Epidermal melanocyte (primary cell): Measurements from ENCODE around the genes C3orf80 and PPM1L.

DNA sequence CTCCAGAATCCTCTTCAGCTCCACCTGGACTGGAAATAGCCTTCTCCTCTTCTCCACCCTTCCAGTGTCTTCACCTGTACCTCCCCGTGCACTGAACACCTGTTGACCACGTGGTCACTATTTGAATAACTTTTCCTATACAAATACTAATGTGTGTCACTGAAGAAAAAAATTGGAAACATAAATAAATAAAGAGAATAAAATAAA is 52.9 kb downstream of the CCNL1 start:
- RRBS = no CpG with 5 or more reads among the region's 2 CpGs

DNA sequence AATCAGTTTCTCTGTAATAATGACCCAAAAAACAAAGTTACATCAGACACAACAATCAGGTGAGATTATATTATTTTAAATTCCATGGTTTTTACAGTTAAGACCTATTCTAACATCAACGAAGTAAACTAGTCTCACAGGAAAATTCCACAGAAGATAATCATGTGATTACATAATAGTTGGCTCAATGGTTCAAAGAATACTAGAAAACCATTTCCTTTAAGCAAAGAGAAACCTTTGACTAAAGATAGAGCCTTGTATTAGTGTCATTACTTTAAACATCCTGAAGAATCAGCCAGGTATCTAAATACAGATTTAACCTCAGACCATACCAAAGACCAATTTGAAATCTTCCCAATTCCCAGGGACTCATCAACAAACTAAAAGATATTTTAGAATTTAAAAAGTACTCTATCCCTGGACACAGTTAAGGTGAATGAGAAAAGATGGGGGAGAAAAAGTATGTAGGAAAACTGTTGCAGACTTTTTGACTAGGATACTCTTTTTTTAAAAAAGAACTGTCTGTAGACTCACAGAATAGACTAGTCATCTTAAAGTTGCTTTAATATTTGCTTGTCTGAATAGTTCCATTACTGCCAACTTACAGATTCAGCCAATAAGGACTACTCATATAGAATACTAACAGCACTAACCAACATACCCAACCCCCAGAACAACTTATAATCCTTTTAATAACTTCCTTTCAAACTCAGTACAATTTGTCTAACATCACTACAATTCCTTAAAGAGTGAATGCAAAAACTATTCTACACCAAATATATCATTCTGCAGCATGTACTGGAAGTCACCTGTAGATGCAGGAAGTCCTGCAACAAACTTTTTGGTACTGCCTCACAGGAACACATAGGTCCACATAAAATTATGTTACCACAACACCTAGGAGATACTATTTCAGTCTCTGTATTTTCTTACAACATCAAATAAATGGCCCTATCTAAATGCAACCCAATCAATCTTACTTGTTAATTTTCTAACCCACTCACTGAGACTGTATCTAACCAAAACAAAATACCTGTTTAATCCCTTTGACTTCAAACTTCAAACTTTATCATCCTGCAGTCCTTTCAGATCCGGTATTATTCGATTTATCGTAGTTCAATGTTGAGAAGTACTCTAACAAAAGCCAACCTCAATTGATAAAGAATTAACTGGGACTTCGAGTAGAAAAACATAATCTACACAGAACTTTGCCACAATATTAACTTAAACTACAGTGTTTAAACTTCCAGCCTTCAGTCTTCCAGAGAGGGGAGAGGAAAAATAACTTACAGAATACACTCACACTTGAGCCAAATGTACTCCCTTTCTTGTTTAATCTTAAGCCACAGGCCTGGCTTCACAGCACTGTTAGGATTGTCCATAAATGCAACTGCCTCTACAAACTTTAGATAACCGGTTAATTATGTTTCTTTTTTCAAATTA is 2.2 kb downstream of the CCNL1 start:
- RRBS = no CpG with 5 or more reads among the region's 6 CpGs

GRCh38 chr3:157248436-157249091 is 88.6 kb upstream of the CCNL1 start:
- RRBS = no CpG with 5 or more reads among the region's 5 CpGs

GRCh38 chr3:157532318-157533005 is 29.2 kb upstream of the VEPH1 start:
- RRBS = no CpG with 5 or more reads among the region's 6 CpGs

DNA sequence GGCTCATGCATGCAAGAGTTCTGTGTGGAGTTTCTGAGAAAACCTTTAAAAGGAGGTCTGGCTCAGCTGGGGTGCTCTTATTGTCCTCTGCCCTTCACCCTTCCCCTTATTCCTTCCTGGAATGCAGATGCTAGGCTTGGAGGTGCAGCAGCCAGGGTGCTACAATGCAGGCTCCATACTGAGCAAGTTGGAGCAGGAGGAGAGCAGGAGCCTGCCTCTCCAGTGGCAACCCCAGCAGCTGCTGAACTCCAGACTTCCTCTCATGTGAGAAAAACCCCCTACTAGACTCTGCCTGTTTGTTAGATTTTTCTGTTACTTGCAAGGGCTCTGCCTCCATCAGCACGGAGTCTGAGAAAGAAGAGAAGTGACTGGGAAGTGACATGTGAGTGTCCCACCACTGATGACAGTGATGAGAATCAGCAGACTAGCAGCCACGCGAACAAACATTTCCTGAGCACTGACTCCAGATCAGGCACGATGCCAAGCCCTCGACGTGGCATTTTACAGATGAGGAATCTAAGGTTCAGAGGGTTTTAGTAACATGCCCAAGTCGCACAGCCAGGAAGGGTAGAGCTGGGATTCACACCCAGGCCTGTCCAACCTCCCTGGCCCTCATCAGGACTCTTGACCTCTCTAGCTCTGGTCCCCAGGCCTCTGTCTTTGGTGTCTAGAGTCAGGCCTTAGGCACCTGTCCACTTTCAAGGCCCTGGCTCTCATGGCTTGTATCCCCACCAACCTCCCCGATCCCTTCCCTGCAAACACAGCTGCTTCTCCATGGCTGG is 16.2 kb upstream of the RARRES1 start:
- RRBS = no CpG with 5 or more reads among the region's 8 CpGs

DNA sequence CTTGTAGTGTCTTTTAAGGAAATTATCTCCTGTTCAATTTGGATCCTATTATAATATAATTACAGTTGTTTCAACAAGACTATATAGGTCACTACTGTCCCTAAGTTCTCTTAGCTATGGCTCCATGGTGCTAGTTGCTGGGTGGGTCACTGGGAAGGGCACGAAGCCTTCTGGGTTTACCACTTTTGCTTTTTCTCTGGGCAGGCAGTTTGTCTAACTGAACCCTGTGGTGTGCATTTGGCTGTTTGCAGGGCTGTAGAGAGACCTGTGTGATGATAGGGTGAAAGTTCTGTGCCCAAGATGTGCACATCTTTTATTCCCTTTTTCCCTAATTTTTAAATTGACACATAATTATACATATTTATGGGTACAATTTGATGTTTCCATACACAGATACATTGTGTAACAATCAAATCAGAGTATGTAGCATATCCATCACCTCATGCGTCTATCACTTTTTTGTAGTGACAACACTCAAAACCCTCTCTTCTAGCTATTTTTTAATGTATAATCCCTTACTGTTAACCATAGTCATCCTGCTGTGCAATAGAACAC is 16.1 kb downstream of the MFSD1 start:
- RRBS = no CpG with 5 or more reads among the region's 2 CpGs

GRCh38 chr3:159872391-159872885 is 352.8 kb upstream of the C3orf80 start:
- RRBS = no CpG with 5 or more reads among the region's 2 CpGs

DNA sequence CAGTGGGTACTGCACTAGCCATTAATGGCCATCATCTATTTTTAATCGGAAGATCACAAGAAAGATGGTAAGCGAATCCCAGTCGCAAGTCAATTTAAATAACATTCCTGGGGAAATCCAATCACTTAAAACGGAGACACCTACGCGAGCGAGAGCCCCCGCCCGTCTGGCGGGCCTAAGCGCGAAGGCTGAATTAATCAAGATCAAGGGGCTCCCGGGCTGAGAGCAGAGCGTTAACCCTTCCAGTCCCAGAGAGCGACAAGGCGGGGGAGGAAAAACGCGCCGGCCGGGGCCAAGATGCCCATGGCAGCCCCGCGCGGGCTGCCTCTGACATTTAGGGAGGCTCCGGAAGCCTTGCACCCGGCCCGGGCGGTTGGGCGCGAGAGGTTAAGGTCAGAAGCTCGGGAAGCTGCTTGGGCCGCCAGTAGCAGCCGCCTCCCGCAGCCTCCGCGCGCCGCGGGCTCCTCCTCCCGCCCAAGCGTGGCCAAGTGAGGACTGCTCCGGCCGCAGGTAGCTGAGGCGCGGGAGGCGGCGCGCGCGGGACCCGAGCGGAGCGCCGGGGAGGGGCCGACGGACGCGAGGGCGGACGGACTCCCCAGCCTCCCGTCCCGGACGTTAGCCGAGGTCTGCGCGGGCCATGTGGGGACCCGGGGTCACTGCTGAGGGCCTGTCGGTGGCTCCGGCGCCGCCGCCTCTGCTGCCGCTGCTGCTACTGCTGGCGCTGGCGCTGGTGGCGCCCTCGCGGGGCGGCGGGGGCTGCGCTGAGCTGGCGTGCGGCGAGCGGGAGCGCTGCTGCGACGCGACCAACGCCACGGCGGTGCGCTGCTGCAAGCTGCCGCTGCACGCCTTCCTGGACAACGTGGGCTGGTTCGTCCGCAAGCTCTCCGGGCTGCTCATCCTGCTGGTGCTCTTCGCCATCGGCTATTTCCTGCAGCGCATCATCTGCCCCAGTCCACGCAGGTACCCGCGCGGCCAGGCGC is at the start of gene C3orf80:
Gene C3orf80 (plus strand): TSS at position 424 of the 980 bp plus-strand sequence.
- RRBS = 2% methylated on average over 48 of the region's 106 CpGs

GRCh38 chr3:160400774-160401194 is 1.3 kb downstream of the SMC4 start:
- RRBS = 2% methylated on average over 20 of the region's 46 CpGs

GRCh38 chr3:160408124-160408962 is 8.9 kb downstream of the SMC4 start:
- RRBS = no CpG with 5 or more reads among the region's 1 CpG

- RRBS = no CpG with 5 or more reads among the region's 3 CpGs
Observed at GRCh38 chr3:160449165-160449408, 499 bp downstream of the TRIM59 start.

- RRBS = no CpG with 5 or more reads among the region's 1 CpG
Observed at GRCh38 chr3:160491298-160492049, 41.9 kb upstream of the TRIM59 start.

DNA sequence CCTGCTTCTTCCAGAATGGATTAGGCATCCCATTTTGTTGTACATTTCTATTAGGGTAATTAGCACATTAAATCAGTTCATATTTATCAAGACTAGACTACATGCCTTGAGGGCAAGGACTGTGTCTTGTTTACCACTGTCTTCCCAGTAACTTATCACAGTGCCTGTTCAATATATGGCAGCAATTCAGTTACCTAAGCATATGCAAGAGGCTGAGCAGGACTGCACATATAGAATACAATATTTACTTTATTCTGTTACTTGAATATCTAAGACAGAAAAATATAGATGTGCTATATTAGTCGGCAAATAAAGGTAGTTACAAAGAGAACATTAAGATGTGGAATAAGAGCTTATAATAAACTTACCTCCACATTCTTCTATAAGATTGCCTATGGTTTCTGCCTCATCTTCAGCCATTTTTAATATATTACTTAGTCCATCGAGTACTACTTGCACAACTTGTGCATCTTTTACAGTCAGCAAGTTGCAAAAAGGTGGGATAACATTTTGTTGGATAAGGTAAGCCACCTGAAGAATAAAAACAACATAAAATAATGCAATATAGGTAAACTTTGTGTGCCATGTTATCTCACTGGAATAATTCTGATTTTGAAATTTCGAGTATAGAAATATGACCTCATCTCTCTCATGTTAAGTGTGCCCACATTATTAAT is 57.5 kb downstream of the KPNA4 start:
- RRBS = no CpG with 5 or more reads among the region's 3 CpGs

GRCh38 chr3:160618393-160618833 is 53.0 kb upstream of the KPNA4 start:
- RRBS = no CpG with 5 or more reads among the region's 4 CpGs

DNA sequence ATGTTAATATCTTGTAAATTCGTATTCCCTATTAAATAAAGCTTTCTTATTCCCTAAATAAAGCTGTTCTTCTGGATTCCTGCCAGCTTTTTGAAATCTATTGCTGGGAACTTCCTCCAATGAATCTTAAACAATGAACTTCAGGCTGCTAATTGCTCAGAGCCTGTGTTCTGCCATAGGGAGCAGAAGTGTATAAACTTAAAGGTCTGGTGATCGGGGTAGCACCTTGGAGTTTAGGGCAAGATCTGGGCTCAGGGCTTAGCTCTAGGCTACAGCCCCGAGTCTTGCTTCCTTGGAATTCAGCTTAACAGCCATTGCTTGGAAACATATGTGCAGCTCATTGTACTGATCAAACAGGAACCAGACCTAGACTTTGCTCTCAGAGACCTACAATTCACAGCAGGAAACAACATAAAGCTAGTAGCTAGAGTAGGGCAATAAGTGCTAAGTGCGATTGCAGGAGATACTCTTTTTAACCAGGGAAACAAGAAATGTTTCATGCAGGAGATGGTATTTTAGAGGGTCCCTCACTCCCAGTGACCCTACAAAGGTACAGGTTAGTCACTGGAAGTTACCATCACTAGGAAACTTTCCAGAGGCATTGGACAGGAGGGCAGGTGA is 1.5 kb downstream of the ARL14 start:
- RRBS = no CpG with 5 or more reads among the region's 4 CpGs

- RRBS = 2% methylated on average over 28 of the region's 85 CpGs
Observed at GRCh38 chr3:160755742-160756614, at the start of gene PPM1L. TSS of gene PPM1L (plus strand) at chr3:160756231.

- RRBS = no CpG with 5 or more reads among the region's 3 CpGs
Observed at GRCh38 chr3:160796771-160797694, 41.0 kb downstream of the PPM1L start.

- RRBS = no CpG with 5 or more reads among the region's 3 CpGs
Observed at GRCh38 chr3:160837515-160838026, 81.5 kb downstream of the PPM1L start.

- RRBS = no CpG with 5 or more reads among the region's 2 CpGs
Observed at GRCh38 chr3:160953946-160954160, 151.3 kb downstream of the B3GALNT1 start.

DNA sequence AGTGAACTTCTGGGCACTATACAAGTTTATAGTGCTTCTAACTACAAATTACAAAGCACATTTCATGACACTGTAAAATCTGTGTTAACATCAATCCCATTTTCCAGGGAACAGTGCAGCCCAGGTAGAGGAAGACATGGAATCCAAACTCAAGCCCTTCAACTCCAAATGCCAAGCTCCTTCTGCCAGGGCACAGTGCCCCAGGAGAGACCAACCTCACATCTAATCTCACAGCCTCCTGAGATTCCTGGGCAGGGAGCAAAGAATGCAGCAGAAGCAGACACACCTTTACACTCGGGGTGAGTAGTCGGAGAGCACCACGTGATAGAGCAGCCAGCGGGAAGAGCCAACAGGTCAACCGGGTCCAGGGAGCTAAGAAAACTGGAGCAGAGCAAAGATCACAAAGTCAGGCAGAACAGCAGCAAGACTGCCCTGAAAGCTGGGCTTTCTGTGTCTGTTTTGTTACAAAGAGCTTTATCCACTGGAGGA is 4.3 kb downstream of the B3GALNT1 start:
- RRBS = no CpG with 5 or more reads among the region's 5 CpGs